ENCODE measurements around the genes SDHAF3, LMTK2, NPTX2 and KPNA7.

DNA sequence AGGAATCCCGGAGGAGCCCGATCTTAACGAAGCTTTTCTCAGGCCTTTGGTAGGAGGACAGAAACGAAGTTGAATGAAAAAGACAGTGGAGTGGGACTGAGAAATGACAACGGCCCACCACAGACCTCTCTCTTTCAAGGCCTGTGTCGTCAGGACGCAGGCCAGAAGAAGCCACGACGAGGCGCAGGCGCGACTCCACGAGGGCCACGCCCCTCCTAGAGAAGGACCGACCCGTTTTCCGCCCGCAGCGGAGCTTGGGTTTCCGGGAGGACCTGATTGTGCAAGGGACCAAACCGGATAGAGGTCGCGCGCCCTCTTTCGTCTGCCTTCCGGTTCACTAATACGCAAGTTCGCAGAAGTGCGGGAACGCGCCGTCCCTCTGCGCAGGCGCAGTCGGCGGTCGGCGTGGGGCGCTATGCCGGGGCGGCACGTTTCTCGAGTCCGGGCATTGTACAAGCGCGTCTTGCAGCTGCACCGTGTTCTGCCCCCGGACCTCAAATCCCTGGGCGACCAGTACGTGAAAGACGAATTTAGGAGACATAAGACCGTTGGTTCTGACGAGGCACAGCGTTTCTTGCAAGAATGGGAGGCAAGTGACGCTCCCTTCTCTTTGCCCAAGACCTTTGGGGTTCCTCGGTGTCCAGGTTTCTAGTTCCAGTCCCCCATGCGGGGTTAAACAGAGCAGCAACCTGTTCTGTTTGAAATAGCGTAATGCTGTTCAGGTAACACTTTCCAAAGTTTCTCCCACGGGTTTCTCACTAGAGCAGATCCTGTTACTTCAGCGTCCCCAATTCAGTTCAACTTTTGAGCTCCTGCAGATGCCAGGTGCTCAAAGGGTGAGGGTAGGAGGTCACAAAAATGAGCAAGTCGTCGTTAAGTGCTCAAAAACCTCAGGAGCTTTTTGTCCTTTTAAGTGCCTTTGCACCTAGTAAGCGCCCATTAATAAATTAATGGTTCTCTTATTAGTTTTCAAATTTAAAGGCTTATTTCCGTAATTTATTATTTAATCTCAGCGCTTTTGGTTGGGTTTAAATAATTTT lies at the start of gene SDHAF3:
SDHAF3 (plus strand) TSS at position 390 of the 1,040 bp plus-strand sequence.
- RRBS, result 2% methylated on average over 19 of the region's 65 CpGs

- RRBS, result no CpG with 5 or more reads among the region's 4 CpGs
These were observed 33.1 kb upstream of the ASNS start for GRCh38 chr7:97905105-97905892.

GRCh38 chr7:98106612-98107729 lies at the start of gene LMTK2:
TSS of gene LMTK2 (plus strand) at chr7:98106862.
- RRBS, result 2% methylated on average over 26 of the region's 108 CpGs

DNA sequence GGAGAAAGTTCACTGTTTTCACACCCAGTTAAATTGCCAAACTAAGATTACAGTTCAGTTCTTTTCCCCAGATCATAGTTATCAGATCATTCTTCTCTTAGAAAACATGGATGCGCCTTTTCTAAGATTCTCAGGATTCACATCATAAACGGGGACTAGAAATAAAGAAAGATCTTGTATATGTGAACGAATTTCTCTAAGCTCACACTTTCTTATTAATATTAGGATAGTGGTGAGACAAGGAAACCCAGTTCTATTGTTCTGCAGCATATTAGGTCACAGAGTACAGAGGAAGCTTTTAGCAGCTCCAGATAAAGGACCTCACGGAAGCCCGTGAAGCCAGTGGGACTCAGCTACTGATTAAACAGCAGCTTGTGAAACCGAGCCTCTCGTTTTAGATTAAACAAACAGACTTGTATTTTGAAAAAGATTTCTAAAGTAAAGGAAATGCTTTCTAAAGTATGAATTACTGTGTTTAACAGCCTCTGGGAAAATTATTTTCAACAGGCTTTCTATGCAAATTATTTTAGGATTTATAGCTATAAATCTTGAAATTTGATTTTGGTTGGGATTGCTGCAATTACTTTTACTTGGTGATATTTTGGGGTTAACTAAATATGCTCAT lies 3.9 kb downstream of the LMTK2 start:
- RRBS, result no CpG with 5 or more reads among the region's 7 CpGs

GRCh38 chr7:98119081-98119867 lies 12.6 kb downstream of the LMTK2 start:
- RRBS, result no CpG with 5 or more reads among the region's 11 CpGs

- RRBS, result no CpG with 5 or more reads among the region's 24 CpGs
These were observed 9.5 kb downstream of the BRI3 start for GRCh38 chr7:98290779-98291639.

DNA sequence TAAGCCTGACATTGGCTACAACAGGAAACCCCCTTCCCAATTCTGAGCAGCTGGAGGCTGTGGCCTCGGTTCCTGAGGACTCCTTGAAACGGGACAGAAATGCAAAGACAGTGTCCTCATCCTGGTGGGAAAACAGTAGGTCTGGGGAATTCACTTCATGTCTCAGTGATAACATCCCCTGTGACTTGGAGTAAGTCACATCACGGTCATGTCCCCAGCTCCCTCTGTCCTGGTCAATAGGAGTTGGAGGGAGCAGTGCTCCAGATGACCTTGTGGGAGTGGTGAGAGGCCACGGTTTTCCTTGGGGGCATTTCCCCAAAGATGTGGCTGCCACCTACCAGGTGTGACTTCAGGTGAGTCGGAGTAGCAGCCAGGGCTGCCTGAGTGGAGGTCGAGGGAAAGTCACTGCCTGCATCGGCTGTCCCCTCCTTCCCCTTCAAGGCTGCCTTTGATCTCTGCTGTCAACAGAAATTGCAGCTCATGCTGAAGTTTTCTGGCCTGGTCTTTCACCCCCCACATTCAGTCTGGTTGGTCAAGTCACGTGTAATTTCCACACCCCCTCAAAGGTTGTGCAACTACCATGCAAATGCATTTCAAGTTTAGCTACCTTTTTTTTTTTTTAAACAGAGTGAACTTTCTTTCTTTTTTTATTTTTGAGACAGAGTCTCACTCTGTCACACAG lies 16.5 kb upstream of the BAIAP2L1 start:
- RRBS, result no CpG with 5 or more reads among the region's 8 CpGs

DNA sequence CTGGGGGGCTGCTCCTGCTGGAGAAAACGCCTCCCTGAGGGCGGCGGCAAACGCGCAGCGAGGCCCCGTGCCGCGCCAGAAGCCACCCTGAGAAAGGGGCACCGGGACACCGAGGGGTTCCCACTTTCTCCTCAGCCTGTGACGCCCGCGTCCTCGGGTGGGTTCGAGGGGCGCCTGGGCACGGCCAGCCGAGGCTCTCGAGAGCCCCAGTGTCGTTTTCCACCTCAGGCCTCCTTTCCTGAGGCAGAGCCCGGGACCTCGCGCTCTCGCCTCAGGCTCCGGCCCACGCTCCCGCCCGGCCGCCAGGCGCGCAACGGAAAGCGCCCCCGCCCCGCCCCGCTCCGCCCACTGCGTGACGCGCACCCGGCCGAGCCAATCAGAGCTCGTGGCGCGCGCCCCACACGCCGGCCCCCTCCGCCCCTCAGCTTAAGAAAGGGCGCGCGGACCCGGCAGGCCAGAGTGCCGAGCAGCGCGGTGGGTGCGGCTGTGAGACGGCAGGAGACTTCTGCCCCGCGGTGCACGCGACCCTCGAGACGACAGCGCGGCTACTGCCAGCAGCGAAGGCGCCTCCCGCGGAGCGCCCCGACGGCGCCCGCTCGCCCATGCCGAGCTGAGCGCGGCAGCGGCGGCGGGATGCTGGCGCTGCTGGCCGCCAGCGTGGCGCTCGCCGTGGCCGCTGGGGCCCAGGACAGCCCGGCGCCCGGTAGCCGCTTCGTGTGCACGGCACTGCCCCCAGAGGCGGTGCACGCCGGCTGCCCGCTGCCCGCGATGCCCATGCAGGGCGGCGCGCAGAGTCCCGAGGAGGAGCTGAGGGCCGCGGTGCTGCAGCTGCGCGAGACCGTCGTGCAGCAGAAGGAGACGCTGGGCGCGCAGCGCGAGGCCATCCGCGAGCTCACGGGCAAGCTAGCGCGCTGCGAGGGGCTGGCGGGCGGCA lies at the start of gene NPTX2:
NPTX2 (plus strand) TSS at position 457 of the 934 bp plus-strand sequence.
- RRBS, result 5% methylated on average over 33 of the region's 125 CpGs

DNA sequence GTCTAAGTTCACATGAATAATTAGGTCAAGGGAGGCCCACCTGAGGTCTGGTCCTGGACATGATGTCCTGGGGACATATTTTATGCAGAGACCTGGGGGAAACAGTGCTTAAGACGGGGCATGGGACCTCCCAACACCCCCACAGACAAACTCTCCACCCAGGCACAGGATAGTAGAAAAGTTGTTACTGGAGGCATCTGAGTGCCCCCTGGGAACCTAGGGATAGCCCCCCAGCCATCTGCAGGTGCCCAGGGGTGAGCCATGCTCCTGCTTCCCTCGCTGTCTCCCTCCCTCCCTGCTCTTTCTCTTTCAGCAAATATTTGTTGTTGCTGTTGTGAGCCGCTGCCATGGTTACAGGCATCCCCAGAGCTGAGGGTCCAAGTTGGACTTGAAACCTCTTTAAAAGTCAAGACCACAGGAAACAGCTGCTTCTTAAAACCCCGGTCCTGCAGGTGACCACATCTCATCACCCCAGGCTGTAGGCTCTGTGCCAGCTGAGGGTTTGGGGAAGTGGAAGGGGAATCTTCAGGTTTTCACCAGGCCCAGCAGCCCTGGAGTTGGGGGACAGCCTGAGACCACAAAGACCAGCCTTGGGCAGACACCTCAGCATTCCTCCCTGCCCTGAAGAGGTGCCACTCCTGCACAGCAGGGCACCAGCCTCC lies 24.4 kb downstream of the NPTX2 start:
- RRBS, result no CpG with 5 or more reads among the region's 4 CpGs

DNA sequence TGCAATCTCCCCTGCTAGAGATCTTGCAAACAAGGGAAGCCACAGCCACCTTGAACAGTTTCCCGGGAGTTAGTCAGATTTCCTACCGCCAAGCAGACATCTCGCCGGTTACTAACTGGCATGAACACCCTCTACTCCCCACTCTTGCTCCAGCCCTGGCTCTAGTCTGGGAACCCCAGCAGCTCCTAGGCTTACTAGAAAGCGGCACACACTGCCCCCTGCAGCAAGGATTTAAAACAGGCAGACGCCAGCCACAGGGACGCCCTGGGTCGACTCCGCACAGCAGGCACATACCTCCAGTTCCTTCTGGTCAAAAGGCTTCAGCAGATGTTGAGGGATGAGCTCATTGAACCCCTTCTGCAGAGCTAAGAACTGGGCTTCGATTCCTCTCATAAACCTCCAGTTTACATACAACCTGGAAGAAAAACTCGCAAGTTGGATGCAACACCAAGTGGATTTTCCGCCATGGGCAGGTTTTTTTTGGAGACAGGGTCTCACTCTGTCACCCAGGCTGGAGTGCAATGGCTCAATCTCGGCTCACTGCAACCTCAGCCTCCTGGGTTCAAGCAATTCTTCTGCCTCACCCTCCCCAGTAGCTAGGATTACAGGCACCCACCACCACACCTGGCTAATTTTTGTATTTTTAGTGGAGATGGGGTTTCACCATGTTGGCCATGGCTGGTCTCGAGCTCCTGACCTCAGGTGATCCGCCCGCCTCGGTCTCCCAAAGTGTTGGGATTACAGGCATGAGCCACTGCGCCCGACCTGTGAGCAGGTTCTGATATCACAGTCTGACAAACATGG lies 106.9 kb downstream of the SMURF1 start:
- RRBS, result 78% methylated on average over 3 of the region's 19 CpGs

- RRBS, result no CpG with 5 or more reads among the region's 26 CpGs
These were observed 105.6 kb downstream of the SMURF1 start for GRCh38 chr7:99038097-99038938.

DNA sequence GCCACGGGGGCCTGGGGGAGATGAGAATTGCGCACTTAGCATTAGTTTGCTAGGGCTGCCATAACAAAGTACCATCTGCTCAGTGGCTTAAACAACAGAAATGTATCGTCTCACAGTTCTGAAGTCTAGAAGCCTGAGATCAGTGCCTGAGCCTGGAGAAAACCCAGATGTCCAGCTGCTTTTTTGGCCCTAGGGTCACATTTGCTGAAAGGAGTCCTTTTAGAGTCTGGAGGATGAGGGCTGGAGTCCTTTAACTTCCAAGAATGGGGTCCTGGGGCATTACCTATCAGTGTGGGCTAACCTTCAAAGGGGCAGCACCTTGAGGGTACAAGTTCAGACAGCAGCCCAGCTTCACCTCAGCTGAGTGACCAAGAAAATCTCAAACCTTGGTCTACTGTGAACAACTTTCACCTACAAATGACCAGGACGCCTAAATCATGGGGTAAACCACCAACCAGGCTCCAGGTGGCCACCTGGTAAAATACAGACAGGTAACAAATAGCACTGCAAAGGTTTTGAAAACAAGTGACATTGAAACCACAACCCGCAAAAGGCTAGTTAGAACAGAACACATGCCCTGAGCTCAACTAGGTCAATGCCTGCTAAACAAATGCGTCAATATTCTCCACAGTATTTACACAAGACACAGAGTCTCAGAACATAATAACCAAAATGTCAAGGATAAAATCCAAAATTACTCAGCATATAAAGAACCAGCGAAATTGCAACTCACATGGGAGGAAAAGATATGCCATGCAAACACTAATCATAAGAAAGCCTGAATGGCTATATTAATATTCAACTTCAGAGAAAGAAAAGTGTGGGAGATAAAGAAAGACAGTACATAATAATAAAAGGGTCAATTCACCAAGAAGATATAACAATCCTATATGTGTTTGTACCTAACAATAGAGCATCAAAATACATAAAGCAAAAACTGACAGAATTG lies 47.9 kb downstream of the SMURF1 start:
- RRBS, result no CpG with 5 or more reads among the region's 7 CpGs

- RRBS, result no CpG with 5 or more reads among the region's 13 CpGs
These were observed 40.1 kb downstream of the SMURF1 start for GRCh38 chr7:99103731-99104327.

GRCh38 chr7:99120386-99121010 lies 23.4 kb downstream of the SMURF1 start:
- RRBS, result no CpG with 5 or more reads among the region's 3 CpGs

GRCh38 chr7:99208020-99208219 lies at the start of gene KPNA7:
TSS of gene KPNA7 (minus strand) at chr7:99208115.
- RRBS, result no CpG with 5 or more reads among the region's 2 CpGs

DNA sequence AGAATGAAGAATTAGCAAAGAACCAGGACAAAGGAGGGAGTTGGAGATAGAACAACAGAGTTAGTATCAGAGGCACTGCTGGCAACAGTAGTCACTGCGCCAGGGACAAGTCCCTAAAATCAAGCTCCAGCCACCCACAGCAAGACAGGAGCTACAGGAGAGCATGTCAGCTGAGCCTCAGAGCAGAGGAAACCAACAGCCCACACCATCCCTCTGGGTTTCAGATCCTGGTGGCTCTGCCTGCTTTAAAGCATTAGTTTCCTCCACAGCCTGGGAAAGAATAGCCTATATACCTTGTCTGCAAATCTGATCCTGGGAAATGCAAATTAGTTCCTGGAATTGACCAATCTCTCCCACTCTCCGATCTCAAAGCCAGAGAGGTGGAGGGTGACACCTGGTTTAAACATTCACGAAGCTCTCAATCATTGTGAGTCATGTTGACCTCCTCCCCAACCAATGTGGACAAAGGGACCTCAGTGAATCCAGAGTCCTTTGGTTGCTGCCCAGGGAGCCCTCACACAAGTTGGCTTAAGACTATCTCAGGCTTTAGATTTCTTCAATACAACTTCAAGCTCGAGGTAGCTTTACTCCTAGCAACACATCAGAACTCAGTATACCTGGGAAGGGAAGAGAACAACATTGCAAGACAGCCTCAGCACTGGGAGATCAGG lies 3.7 kb upstream of the KPNA7 start:
- RRBS, result no CpG with 5 or more reads among the region's 4 CpGs

- RRBS, result no CpG with 5 or more reads among the region's 10 CpGs
These were observed 4.6 kb downstream of the ARPC1B start for GRCh38 chr7:99379010-99379747.

DNA sequence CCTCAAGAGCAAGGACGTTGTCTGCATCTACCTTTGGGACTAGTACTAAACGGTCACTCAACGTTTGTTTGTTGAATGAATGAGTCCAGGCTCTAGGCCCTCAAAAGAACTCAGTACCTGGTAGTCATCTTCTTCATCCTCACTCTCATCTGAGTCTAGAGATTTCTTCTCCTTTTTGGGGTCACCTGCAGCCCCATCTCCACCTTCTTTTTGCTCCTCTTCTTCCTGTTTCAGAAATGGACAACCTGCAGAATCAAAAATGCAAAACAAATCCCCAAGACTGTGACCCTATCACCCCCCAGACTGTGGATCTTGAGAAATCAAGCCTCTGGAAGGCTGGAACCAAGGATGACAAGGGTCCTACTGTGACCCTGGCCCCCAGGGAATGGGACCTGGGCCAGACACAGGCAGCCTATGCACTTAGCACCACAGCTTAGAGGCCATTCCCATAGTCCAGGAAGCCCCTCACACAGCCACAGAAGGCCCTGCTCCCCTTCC lies 5.1 kb downstream of the PDAP1 start:
- RRBS, result no CpG with 5 or more reads among the region's 3 CpGs

All from AG04449 (cell line).